Mesangial cell (primary cell): ENCODE results near the genes FAM50A, CTAG2, GAB3 and SPRY3.

DNA sequence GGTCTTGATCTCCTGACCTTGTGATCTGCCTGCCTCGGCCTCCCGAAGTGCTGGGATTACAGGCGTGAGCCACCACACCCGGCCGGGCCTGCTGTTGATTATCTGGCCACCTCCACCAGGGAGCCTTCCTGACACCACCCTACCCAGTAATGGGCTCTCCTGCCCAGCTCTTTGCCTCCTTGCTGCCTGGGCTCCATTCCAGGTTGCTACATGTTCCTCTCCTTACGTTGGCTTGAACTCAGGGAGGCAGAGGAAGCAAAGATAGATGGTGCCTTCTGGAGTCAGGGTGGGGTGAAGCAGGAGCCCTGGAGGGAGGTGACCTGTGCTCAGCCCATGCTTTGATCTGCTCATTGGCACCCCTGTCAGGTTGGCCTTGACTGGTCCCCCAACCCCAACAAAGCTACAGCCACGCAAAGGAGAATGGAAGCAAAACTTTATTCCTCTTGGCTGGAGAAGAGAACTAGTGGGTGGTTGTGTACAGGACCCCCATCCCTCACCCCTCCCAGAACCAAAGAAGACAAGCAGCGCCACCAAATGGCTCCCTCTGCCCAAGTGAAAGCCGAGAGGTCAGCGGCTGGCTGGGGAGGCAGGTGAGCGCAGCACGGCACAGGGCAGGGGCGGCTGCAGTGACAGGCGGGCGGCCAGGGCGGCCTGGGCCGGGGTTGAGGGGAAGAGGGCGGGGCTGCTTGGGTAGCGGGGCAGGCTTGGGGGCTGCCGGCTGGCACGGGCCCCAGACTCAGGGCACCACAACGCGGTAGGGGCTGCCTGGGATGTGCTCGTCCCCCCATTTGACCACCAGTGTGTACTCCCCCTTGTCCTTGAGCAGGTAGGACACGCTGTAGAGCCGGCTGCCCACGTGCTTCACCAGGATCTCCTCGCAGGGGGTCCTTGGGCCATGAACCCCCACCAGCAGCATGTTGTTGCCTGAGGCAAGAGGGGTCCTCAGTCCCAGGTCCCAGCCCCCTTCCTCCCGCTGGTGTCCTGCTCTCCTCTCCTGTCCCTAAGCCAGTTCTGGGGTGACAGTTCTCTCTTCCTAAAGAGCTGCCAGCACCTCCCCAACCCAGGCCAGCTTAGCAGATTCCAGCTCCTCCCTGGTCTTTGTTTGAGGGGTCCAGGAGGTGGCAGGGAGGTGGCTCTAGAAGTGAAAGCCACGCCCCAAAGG is 25.9 kb downstream of the FLNA start:
- RAMPAGE, long total RNA: no peak

GRCh38 chrX:154351577-154352465 is 22.6 kb downstream of the FLNA start:
- RAMPAGE, long total RNA: no peak

GRCh38 chrX:154360492-154360846 is 14.0 kb downstream of the FLNA start:
- RAMPAGE, long total RNA: no peak

- RAMPAGE, long total RNA: no peak
These were observed 1.5 kb downstream of the EMD start for GRCh38 chrX:154380543-154381123.

GRCh38 chrX:154398444-154399483 is 587 bp downstream of the RPL10 start:
- RAMPAGE, long total RNA: no peak

DNA sequence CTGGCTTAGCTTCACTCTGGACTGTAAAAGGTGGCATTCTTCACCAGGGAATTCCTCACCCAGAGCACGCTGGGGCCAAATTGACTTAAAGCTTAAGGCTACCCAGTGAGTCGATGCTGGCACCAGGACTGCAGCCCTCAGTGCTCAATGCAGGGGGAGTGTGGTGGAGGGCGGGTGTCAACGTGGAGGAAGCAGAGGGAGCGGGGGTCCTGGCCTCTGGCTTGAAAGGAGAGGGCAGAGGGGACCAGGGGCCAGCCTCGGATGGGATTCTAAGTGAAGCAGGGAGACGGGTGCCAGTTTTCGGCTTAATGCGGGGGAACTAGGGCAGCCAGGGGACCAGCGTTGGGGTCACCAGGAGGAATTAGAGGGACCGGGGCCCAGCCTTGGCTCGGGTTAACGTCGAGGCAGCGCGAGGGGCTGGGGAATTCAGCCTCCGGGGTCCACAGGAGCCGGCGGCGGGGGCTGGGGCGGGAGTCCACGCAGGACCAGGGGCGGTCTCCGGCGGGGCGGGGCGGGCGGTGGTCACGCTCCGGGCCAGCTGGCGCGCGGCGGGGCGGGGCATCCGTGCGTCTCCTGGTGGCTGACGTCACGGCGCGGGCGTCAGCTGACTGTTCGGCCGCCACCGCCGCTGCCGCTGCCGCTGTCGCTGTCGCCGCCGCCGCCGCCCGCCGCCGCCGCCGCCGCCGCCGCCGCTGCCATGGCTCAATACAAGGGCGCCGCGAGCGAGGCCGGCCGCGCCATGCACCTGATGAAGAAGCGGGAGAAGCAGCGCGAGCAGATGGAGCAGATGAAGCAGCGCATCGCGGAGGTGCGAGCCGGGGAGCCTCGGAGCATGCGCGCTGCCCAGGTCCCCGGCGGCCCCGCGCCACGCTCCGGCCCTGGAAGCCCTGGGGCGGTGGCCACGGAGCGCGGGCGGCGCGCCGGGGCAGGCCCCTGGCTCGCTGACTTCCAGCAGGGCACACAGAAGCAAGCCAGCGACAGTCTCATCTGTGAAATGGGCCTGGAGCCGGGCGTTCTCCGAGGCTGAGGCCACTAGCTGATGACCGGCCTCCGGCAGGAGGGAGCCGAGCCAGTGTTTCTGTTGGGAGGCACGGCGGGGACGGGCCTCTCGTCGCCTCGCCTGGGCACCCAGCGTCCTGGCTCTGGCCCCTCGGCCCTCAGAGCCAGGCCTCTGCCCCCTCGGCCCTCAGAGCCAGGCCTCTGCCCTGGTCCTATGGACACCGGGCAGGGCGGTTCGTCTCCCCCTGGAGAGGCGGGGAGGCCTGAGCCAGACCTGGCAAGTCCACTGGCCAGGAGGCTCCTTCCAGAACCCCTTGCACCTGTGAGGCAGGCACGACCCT is at the start of gene FAM50A:
Gene FAM50A, plus strand, starts transcription at position 603 of the 1,340 bp plus-strand sequence.
- RAMPAGE, long total RNA: start-site peak on the plus strand centred at position 687 of the sequence, 52 bp wide, 263 reads

- RAMPAGE, long total RNA: no peak
These were observed 6.1 kb downstream of the LAGE3 start for GRCh38 chrX:154472829-154473546.

GRCh38 chrX:154653350-154653724 is at the start of gene CTAG2:
Gene CTAG2, minus strand, starts transcription at chrX:154653579.
- RAMPAGE, long total RNA: start-site peak on the minus strand at chrX:154653568-154653603, 6 reads

DNA sequence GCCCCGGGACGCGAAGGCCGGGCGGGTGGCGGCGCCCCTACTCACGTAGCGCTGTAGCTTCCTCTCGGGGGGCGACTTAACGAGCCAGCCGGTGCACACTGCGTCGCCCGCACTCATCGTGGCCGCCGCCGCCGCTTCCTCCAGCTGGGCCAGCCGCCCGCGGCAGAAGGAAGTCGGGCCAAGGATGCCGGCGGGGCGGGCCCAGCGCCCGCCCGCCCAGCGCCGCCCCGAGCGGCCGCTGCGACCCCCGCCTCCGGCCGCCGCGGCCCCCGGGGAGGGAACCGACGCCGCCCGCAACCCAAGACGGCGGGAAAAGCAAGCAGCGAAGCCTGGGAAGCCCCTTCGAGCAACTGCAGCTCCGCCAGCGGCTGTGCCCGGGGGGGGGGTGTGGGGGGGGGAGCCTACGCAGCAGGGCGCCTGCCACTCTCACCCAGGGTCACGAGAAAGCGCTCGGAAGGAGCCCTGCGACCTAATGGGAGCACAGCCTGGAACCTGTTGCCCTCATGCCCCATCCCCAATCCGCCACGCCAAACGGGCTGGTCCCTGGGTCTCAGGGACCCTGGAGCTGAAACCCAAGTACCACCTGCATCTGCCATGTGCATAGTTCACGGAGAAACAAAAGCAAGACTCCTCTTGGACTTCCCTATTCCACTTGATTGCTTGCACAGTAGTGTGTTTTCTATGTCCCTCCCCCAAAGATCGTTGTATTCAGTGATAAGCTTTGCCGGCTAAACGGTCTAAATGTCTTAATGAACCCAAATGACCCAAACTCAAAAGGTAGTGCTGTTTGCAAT is at the start of gene GAB3:
Gene GAB3, minus strand, starts transcription at position 169 of the 794 bp plus-strand sequence.
- RAMPAGE, long total RNA: no peak

GRCh38 chrX:154751703-154752309 is 929 bp upstream of the GAB3 start:
- RAMPAGE, long total RNA: no peak

- RAMPAGE, long total RNA: no peak
These were observed 7.8 kb downstream of the DKC1 start for GRCh38 chrX:154770154-154771123.

DNA sequence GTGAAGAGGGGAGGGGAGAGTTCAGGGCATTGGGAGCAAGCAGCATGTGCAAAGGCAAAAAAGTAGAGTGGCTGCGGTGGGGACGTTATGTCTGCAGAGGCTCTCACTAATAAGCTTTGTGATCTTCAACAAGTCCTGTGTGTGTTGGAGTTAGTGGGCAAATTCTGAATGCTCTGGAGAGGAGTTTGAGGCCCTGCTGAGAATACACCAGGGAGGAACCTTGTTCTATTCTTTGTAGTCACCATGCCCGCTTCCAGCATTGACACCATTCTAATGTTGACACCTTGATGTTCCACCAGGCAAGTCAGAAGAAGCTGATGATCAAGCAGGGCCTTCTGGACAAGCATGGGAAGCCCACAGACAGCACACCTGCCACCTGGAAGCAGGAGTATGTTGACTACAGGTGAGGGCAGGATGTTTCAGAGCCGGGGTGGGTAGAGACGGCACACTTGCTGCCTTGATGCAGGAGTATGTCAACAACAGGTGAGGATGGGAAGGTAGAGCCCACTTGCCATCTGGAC is 11.7 kb downstream of the DKC1 start:
- RAMPAGE, long total RNA: no peak

- RAMPAGE, long total RNA: no peak
These were observed 15.2 kb downstream of the F8 start for GRCh38 chrX:155007328-155007726.

DNA sequence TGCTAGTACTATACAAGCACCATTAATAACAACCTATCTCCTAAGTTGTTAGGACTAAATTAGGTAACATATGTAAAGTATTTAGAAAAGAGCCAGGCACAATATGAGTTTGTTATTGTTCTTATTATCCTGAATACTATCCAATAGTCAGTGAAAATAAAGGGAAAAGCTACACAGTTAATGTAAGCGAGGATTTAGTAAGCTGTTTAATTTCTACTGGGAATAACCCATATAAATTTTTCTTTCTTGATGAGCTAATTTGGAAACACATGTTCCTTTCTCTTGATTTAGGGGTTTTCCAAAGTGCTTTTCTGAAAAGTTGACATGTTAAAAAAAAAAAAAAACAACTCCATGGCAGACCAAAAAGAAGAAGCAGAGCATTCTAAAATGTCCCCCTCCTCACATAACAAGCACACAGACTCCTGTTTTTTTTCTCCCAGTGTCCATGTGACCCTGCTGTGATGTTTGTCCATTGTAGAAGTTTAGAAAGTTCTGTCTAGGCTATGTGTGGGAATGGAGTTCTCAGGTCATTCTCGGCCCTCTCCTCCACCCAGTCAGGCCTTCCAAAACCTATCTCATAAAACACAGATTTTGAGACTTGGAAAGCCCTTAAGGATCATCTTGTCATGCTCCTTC is 895 bp downstream of the CLIC2 start:
- RAMPAGE, long total RNA: no peak

- RAMPAGE, long total RNA: no peak
These were observed at the start of gene SPRY3 for GRCh38 chrX:155612086-155612822. Gene SPRY3, plus strand, starts transcription at chrX:155612586.

DNA sequence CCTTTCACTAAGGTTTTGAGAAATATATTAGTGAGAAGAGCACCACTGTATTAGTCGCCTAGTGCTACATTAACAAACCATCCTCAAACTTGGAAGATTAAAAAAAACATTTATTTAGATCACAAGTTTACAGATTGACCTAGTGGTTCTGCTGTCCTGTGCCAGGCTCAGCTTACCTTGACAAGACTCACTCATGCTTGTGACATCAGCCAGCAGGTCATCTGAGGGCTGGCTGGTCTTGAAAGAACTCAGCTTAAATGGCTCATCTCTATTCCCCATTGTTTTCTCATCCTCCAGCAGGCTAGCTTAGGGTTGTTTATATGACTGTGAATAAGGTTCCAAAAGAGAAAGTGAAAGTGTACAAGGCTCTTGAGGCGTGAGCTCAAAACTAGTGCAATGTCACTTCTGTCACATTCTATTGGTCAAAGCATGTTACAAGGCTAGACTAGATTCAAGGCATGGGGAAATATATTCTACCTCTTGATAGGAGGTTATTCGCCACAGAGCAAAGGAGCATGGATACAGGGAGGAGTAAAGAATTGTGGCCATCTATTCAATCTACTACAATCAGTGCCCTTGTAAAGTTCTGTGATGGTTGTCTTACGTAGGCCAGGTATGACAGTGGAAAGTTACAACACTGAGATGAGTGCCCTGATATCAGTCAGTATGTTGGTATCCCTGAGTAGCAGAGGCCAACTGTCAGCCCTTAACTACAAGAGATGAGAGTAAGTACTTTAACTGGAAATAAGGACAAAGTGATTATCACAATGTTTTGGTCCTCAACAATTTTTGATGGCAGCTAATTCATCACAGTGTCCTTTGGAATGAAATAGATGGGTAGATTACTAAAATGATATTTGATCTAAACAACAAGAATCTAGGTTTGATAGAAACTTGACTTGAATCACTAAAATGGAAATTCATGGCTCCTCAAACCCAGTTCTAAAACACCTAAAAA is 19.8 kb upstream of the TMLHE start:
- RAMPAGE, long total RNA: no peak